Left colon (tissue), 1 donor: ENCODE results near the gene JAK1.

DNA sequence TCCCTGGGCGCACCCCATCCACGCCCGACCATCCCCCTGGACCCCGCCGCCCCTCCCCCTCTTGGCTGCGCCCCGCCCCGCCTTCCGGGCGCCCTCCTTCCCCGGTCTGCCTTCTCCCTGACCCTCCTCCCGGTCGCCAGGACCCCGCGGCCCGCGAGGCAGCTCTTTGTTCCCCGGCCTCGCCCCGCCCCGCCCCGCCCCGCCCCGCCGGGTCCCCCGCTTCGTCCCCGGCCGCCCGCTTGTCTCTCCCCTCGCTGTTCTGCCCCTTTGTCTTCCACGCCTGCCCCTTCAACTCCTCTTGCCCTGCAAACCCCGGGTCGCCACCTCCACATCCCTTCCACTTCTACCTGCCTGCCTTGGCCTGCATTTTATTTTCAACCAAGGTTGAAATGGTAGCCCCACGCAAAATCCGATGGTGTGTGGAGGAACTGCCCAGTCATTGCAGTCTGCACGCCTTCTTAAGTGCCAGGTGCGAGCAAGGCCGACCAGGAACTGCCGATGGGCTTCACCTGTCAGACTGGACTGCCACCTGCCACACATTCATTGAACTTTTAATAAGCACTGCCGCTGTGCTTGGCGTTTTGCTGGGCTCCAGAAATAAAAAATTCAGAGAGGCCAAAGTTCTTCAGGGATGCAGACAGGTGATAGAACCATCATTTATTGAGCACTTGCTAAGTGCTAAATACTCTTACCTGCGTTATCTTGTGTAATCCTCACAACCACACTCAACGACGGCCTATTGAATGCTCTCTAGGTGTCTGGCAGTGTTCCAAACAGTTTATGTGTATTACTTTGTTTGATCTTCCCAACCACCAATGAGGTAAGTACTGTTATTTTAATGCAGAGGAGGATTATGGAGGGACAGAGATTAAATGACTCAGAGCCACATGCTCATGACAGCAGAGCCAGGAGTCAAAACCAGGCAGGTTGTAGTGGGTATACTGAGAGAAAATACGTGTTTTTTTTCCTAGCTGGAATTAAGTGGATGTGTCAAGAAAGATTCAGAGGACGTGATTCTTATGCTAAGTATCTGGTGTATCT lies 36.1 kb downstream of the CACHD1 start:
- PRO-cap: no peak

DNA sequence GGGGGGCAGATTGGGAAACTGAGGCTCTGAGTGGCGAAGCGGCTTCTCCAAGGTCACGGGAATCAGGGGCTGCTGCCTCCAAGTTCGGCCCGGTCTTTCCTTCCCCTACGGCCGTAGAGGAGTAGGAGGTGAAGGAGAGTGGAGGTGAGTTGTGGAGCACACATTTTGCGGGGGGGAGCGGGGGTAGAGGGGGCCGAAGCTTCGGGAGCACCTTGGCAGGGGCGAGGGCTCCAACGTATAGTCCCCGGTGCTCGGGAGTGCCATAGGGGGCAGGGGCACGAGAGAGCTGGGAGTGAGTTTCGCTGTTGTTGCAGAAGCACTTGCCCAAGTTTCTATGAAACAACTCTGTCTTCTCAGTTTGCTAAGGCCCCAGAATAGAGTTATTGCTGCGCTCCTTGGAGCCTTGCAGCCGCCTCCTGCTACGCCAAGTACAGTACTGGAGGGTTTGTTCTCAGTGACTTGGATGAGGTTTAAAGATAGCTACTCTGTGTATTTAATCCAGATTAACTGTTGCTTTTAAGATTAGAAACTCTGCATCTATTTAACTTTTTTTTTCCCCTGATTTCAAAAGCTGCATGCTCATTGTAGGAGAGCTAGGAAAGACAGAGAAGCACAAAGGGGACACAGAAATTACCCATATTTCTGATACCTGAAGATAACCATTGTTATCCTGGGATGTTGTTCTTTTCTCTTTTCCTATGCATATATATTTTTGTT lies 888 bp downstream of the RAVER2 start:
- PRO-cap: unidirectional peak, minus-strand start at position 336 of the sequence; unidirectional peak, minus-strand start at position 429 of the sequence

- PRO-cap: no peak
Observed at GRCh38 chr1:64826947-64827394, 82.1 kb downstream of the RAVER2 start.

GRCh38 chr1:64883255-64883527 lies 83.2 kb downstream of the JAK1 start:
- PRO-cap: no peak

GRCh38 chr1:64923481-64923965 lies 42.8 kb downstream of the JAK1 start:
- PRO-cap: no peak

GRCh38 chr1:64964864-64965447 lies 1.4 kb downstream of the JAK1 start:
- PRO-cap: no peak

DNA sequence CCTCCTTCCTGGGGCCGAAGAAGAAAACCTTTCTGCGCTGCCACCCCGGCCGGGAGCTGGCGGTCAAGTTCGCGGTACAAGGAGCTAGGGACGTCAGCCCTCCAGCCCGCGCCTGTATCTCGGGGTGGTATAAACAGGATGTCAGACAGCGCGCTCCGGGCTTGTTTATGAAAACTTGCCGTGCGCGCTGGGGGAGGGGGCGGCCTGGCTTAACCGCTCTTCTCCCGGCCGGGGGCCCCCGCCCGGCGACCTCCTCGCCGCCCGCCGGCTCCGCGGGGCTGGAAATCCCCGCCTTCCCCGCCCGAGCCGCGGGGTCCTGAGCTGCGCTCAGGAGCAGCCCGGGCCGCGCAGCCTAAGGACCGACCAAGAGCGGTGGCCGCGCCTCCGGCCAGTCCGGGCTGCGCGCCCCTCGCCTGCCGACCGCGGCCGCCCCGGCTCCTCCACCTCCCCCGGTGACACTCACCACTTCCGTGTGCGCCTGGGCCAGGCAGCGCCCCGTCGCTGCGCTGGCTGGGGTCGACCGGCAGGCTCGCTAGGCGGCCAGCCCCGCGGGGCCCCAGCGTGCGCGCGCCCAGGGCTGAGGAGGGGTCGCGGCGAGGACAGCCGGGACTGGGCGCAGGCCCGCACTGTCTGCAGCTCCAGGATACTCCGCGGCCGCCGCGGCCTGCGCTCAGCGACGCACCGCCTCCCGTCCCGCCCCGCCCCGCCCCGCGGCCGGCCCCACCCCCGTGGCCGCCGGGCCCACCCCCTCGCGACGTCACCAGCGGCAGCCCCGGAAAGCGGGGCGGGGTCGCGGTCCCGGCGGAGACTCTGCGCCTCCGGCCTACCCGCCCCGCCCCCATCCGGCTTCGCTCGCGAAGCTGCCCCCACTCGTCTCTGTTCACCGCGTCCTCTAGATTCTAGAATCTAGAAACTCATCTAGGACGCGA lies at the start of gene JAK1:
Gene JAK1, minus strand, starts transcription at position 680 of the 929 bp plus-strand sequence.
- PRO-cap: bidirectional peak, plus-strand start at position 769 of the sequence, minus-strand start at position 645 of the sequence

- PRO-cap: bidirectional peak, plus-strand start at chr1:65068052, minus-strand start at chr1:65068097; unidirectional peak, minus-strand start at chr1:65068303; unidirectional peak, minus-strand start at chr1:65068895
Observed at GRCh38 chr1:65067992-65068974, 79.7 kb upstream of the AK4 start.

DNA sequence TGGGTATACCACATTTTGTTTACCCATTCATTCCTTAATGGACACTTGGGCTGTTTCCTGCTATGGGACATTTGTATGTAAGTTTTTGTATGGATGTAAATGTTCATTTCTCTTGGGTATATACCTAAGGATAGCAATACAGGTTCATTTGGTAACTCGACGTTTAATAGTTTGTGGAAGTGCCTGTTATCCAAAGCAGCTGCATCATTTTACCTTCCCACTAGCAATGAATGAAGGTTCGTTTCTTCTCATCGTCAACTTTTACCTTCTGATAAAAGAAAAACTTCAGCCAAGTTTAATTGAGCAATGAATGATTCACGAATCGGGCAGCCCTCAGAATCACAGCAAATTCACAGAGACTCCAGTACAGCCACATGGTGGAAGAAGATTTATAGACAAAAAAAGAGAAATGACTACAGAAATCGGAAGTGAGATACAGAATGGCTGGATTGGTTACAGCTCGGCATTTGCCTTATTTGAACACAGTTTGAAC lies 15.0 kb downstream of the AK4 start:
- PRO-cap: no peak

DNA sequence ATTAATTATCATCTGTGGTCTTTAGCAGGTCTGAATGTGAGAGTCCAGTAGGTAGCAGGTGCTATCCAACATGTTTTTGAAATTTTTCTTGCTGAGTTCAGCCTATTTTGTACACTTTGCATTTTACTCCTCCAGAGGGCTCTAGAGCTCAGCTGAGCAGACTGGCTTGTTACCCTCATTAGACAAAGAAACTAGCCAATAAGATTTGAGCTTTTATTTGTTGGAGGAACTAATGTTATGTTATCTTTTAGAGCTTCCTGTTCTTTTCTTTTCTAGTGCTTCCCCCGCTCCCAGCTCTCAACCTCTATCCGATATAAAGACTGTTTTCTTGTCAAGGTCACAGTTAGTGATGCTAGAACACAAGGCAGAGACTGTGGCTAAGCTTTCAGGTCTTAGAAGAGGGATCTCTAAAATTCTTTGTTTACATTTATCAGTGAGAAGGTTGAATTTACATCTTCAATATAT lies 67.6 kb downstream of the AK4 start:
- PRO-cap: no peak

DNA sequence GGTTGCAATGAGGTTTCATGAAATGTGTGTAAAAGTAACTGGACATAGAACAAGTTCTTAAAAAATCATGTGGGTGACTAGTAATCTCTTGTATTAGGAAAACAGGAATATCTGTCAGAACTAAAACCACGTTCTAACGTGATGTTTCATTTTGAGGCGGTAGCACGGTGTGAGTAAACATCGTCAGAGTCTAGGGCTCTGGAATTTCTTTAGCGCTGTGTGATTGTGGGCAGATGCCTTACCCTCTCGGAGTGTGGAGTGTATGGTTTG lies 55.4 kb upstream of the DNAJC6 start:
- PRO-cap: no peak

GRCh38 chr1:65470843-65472109 lies 50.8 kb downstream of the LEPR start:
- PRO-cap: no peak

GRCh38 chr1:65691868-65692302 lies 100.8 kb upstream of the PDE4B start:
- PRO-cap: no peak

DNA sequence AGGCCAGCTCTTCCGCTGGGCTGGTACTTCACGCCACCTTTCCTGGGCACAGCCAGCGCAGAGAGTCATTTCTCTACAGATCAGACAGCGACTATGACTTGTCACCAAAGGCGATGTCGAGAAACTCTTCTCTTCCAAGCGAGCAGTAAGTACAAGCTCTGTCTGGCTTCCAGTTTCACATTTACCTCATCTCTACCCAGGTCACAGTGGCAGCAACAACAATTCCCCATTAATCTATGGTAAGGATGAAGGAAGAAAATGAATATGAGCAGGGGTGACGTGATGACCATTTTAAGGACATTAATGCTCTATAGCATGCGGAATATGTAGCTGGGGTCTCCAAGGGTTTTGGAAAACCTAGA lies 286.5 kb upstream of the SGIP1 start:
- PRO-cap: no peak

DNA sequence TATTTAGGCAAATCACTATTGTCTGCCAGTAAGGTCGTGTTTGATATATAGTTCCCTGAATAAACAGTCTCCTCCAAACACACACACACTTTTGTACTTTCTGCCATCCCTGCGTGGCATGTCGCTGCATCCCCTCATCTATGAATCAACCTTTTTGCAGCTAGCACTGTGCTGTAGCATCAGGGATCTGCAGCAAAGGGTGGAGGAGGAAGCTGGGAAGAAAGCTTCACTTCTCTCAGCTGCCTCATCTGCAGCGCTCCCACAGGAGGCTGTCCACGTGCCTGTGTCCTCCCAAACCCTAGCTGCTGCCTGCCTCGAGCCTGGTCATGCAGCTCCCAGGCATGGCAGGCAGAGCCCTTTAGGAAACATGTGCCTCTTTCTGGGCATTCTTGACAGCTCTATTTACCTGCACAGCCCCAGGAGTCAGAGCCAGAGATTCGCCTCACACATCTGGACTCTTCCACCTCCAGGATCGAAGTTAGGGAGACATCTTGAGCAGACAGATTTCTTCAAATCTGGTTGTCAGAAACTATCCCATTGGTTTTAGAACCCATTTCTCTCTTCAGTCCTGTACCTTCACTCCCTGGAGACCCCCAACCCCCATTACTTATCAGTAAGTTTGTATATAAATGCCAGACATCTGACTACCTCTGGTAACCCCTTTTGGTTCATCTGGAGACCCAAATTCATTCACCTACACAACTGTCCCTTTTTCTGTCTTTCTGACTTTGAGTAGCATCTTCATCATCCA lies 262.0 kb upstream of the SGIP1 start:
- PRO-cap: no peak

DNA sequence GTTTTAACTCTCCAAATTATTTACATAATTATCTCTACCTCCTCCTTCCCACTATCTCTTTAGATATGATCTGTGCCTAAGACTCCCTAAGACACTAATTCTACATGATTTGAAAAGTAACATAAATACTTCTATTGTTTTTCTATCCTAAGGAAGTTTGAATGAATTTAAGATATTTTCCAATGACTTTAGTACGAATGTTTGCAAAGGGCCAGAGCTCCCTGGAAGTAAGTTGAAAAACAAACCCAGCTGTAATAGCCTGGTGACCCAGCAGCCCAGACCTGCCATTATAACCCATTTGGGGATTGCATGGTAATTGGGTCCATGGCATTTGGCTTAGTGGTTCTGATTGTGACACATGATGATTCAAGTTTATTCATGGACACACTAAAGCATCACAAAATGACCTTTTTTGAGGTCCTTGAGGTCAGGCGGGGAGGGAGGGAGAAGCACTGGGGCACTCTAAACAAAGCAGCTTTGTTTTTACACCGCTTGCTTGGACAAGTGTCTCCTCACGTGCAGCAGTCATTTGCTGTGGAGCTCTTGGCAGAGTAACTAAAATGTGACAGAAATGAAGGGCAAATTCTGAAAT lies 241.1 kb upstream of the SGIP1 start:
- PRO-cap: no peak

DNA sequence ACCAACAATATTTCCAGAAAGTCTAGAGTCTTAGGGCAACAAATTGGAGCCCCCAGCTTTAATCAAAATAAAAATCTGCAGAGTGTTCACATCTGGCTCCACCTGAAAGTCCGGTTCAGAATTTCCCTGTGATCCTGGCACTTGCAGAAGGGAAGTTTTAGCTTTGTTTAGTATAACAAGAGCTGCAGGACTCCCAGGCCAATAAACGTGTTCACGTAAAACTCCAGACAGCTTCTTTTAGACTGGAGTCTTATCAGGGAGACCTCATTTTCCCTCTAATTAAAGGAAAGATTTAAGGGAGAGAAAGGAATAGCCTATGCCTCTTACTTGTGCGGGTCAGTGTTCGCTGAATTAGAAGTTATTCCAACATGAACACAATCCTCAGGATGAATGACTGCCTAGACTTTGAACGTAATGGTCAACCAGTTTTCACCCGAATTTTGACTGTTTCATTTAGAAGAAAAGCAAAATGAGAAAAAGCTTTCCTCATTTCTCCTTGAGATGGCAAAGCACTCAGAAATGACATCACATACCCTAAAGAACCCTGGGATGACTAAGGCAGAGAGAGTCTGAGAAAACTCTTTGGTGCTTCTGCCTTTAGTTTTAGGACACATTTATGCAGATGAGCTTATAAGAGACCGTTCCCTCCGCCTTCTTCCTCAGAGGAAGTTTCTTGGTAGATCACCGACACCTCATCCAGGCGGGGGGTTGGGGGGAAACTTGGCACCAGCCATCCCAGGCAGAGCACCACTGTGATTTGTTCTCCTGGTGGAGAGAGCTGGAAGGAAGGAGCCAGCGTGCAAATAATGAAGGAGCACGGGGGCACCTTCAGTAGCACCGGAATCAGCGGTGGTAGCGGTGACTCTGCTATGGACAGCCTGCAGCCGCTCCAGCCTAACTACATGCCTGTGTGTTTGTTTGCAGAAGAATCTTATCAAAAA lies 202.1 kb upstream of the SGIP1 start:
- PRO-cap: unidirectional peak, plus-strand start at position 170 of the sequence; unidirectional peak, plus-strand start at position 204 of the sequence; bidirectional peak, plus-strand start at position 662 of the sequence, minus-strand start at position 661 of the sequence

DNA sequence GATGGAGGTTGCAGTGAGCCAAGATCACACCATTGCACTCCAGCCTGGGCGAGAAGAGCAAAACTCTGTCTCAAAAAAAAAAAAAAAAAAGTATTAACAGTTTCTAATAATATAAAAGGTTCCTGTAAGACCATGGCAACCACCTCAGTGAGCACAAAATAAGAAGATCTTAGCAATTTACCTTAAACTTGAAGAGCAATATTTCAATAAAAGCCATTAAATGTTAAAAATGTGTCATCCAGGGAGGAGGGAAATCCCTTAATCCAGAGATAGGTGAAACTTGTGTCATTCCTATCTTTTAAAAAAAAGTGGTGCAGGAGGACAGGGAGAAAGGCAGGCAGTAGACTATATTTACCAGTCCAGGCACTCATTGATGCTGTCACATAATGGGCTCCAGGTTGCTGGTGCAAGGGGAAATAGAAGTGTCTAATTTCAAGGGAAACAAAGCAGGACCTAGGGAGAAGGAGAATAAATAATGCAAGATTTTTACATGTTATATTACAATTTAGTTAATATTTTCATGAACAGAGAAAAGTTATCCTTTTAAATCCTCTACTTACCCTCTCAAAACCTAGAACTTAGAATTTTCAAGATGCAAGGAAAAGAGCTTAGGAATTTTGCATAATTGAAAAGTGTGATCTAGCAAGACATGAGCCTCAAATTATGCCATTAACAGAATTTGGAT lies 175.2 kb upstream of the SGIP1 start:
- PRO-cap: no peak

DNA sequence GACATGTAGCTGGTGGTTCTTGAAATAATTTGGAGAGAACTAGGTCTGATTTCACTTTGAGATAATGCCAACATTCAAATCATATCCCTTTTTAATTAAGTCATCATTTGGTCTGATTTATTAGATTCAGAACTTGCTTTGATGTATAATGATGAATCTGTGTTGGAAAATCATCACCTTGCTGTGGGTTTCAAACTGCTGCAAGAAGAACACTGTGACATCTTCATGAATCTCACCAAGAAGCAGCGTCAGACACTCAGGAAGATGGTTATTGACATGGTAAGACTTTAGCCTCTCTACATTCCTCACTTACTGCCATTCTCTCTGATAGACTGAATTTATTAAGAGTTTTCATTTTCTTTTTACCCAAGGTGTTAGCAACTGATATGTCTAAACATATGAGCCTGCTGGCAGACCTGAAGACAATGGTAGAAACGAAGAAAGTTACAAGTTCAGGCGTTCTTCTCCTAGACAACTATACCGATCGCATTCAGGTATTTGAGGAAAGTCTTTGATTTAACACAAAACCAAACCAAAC lies 166.3 kb upstream of the SGIP1 start:
- PRO-cap: no peak

- PRO-cap: no peak
Observed at GRCh38 chr1:66396027-66396898, 137.7 kb upstream of the SGIP1 start.